ENCODE data around the gene DNAJC8.

DNA sequence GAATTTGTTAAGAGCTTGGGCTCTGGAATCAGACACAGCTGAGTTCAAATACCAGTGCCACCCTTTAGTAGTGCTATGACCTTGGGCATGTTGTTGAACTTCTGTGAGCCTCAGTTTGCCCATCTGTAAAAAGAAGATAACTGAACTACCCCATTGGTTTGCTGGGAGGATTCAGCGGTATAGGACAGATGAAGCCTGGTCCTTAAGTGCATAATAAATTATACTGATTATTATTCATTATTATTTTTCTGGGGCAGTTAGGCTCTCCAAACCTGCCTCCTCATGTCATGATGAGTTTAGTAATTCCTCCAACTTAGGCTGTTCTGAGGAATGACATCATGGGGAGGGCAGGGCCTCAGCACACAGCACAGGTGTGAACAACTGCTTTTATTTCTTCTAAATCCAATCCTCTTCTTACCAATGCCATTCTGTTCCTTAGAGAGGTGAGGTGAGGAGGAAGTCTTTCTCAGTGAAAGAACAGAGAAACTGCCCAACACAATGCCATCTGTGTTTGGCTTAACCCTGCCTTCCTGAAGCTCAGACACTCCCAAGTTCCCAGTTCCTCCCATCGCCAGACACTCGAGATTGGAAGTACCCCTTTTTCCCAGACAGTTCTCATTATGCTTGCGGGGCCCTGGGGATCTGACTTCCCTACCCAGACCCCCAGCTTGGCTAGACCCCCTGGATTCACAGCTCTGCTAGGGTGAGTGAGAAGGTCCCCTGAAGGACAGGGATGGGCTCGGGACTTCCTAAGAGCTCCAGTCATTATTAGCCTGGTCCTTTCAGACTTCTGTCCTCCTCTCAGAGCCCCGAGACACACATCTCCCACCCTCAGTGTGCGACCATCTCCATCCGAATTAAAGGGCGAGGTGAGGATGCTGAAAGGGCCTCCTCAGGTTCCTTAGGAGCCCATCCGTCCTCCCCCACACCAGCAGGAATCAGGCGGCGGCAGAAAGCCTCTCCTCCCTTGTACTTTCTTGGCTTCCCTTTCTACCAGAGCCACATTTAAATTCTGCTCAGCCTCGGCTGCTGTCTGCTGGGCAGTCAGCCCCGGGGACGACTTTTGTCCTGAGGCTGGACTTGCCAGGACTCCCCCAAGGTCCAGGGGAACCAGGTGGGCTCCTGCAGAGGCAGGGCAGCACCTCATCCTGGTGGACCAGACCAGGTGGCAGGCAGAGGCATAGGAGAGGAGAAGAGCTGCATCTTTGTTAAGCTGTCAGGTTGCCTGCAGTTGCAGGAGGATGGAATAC lies 45.6 kb upstream of the WASF2 start:
- RRBS: no CpG with 5 or more reads among the region's 15 CpGs

GRCh38 chr1:27569426-27569735 lies 34.6 kb downstream of the AHDC1 start:
- RRBS: no CpG with 5 or more reads among the region's 5 CpGs

DNA sequence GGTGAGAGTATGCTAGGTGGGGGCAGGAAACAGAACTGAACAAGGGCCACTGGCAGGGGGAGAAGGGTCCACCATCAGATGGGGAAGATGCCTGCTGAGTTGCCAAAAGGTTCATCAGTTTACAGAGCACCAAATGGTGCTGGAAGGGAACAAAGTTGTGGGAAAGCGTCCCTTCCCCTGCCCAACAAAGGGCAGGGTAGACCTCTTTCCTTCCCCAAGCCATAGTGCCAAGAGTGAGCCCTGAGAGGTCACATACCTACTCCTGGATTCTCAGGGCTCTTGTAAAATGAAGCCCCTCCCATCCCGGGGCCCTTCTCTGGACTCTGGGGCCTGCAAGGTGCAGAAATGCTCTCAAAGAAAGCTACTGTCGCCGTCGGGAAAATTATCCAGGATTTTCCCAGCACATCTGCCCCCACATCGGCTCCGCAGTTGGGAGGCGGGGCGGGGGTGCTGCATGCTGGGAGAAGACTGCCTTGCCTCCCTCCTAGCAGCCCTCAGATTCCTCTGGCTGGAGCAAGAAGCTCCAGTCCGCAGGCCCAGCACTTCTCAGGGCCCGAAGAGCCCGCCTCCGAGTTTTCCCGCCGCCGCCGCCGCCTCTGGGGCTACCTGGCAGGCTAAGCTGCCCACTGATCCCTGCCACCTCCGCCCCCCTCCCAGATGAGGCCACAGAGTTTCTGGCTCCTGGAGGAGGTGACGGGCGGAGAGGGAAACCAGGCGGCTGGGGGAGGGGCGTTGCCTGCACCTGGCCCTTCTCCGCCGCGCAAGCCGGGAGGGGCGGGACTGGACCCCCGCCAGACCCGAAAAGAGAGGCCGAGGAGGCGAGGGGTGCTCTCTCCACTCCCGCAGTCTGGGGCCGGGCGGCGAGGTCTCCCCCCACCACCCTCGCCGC lies 29.1 kb downstream of the AHDC1 start:
- RRBS: 2% methylated on average over 10 of the region's 38 CpGs

- RRBS: 3% methylated on average over 12 of the region's 33 CpGs
Observed at GRCh38 chr1:27601391-27602767, 2.1 kb downstream of the AHDC1 start.

DNA sequence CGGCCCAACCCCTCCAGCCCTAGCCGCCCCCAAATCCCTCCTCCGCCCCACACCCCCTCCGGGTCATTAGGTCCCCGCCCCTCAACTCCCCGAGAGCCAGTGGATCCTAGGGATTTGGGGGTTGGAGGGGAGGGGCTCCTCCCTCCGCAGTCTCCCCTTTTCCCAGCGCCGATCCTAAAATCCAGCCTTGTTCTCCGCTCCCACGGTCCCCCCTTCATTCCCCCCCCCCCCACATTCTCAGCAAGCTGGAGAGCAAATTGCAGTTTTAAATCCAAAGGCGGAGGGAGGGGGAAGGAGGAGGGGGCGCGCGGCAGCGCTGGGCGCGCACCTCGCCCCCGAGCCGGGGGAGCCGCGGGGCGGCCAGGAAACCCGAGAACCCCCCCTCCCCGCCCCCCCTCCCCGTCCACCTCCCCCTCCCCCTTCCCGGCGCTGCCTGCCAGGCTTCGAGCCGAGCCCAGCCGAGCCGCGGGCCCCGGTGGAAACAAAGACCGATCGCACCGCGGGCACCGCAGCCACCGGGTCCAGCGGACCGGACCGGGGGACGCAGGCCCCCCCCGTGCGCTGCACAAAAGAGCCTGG lies 1.1 kb downstream of the AHDC1 start:
- RRBS: 2% methylated on average over 27 of the region's 47 CpGs

DNA sequence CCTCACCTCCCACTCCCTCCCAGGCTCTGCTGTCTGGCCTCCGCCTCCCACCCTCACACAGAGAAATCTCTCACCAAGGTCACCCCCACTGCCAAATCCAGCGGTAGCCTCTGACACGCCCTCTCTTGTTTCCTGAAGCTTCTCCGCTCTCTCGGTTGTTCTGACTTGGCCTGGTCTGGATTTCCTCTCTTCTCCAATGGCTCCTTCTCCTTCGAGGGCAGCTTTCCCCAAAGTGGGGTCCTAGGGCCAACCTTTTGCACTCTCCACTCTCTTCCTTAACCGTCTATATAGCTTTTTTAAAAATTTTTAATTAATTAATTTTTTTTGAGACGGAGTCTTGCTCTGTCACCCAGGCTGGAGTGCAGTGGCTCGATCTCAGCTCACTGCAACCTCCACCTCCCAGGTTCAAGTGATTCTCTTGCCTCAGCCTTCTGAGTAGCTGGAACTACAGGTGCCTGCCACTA lies 15.0 kb upstream of the AHDC1 start:
- RRBS: no CpG with 5 or more reads among the region's 9 CpGs

DNA sequence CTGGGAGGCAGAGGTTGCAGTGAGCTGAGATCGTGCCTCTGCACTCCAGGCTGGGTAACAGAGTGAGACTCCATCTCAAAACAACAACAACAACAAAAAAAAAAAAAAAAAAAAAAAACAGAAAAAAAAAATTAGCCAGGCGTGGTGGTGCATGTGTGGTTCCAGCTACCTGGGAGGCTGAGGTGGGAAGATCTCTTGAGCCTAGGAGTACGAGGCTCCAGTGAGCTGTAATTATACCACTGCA lies 11.9 kb downstream of the FAM76A start:
- RRBS: no CpG with 5 or more reads among the region's 3 CpGs

GRCh38 chr1:27817136-27817754 lies 13.3 kb upstream of the PPP1R8 start:
- RRBS: no CpG with 5 or more reads among the region's 2 CpGs

DNA sequence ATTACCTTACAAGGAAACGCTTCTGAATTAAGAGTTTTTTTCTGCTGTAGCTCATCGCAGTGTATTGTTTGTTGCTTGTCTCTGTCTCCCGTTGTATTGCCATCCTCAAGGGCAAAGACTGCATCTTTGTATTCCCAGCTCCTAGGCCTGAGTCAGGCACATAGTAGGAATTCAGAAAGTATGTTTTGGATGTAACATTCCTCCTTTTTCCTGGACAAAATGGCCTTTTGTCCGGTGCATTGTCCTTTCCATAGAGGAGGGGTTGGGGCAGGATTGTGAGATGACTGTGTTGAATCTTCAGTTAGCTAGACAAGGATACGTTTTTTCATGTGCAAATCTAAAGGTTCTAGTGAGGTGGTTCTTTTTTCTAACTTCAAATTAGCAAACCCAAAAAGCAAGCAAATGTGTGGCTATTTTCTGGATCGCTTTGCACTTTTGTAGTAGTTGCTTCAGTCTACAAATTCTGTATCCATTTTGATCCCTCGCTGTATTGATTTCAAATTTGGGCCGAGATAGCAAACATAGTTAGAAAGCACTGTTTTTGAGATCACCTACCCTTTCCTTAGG lies 1.0 kb downstream of the PPP1R8 start:
- RRBS: no CpG with 5 or more reads among the region's 8 CpGs

- RRBS: no CpG with 5 or more reads among the region's 15 CpGs
Observed at GRCh38 chr1:27869019-27869910, 3.1 kb upstream of the THEMIS2 start.

DNA sequence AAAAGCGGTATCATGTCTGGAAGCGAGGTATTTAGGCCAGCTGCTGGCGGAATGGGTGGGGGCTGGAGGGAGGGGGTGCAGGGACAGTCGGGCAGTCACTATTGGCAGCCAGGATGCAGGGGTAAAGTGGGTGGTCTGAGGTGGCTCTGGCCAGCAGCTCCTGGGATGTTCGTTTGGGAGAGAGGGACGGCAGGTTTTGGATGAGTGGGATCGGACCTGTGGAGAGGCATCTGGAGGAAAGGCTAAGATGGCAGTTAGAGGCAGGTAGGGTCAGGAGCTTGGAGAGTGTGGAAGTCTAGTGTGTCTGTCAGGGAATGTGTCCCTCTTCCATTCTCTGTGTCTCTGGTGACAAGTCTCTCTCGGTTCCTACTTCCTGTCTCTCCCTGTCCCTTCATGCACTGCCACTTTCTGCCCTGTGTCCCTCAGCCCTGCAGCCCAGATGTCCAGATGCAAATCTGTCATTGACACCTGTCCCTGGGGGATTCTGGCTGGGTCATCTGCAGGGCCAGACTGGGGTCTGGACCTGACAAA lies 6.8 kb downstream of the THEMIS2 start:
- RRBS: no CpG with 5 or more reads among the region's 8 CpGs

DNA sequence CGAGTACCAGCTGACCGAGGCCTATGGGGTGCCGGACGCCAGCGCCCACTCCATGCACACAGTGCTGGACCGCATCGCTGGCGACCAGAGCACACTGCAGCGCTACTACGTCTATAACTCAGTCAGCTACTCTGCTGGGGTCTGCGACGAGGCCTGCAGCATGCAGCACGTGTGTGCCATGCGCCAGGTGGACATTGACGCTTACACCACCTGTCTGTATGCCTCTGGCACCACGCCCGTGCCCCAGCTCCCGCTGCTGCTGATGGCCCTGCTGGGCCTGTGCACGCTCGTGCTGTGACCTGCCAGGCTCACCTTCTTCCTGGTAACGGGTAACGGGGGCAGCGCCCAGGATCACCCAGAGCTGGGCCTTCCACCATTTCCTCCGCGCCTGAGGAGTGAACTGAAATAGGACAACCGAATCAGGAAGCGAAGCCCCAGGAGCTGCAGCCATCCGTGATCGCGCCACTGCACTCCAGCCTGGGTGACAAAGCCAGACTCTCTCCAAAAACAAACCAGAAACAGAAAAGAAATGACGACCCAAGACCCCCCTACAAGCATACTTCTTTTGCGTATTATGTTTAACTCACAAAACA lies 1.1 kb upstream of the XKR8 start:
- RRBS: 97% methylated on average over 3 of the region's 32 CpGs

GRCh38 chr1:28087588-28088064 lies 784 bp downstream of the EYA3 start:
- RRBS: no CpG with 5 or more reads among the region's 12 CpGs

DNA sequence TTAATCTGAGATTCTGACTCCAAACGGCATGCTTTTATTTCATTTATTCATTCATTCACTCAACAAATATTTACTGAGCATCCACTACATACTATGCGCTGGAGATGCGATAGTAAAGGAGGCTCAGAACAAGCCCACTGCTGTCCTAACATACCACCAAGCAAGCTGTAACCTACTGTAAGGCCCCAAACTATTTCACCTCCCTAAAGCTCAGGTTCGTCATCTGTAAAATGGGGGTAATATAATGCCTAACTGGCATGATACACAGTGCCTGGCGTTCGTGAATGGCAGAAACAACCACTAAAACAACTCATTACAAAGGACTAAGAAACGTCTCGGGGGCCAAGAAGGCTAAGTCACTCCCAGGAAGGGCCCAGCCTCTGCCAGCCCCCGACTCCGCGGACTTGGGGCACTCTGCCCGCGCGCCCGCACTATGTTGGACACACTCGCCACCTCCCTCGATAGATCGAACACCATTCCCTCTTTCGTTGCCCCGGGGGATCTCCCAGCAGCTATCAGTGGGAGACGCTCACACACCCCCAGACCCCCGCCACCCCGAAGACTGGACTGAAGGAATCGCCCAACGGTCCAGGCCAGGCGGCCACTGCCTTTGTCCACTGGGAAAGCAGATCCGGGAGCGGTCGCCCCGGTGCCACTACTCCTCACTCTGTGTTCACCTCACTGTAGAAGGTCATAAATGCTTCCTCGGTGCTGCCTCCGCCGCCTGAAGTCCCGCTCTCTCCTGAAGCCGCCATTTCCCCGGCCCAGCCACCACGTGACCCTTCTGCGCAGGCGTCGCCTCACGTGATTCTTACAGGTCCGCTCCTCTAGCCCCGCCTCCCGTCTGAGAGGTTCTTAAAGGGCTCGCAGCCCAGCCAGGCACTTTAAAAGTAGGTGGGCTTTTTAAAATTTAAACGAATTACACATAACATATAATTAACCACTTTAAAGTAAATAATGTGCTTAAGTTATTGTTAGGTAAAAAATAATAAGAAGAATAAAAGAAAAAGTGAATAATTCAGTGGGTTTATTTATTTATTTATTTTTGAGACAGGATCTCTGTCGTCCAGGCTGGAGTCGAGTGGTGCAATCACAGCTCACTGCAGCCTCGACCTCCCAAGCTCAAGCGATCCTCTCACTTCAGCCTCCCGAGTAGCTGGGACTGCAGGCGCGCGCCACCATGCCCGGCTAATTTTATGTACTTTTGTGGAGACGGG lies at the start of gene DNAJC8:
Gene DNAJC8, minus strand, starts transcription at position 786 of the 1,217 bp plus-strand sequence.
- RRBS: 3% methylated on average over 8 of the region's 56 CpGs

- RRBS: no CpG with 5 or more reads among the region's 3 CpGs
Observed at GRCh38 chr1:28417271-28418020, 47.9 kb downstream of the PHACTR4 start.

DNA sequence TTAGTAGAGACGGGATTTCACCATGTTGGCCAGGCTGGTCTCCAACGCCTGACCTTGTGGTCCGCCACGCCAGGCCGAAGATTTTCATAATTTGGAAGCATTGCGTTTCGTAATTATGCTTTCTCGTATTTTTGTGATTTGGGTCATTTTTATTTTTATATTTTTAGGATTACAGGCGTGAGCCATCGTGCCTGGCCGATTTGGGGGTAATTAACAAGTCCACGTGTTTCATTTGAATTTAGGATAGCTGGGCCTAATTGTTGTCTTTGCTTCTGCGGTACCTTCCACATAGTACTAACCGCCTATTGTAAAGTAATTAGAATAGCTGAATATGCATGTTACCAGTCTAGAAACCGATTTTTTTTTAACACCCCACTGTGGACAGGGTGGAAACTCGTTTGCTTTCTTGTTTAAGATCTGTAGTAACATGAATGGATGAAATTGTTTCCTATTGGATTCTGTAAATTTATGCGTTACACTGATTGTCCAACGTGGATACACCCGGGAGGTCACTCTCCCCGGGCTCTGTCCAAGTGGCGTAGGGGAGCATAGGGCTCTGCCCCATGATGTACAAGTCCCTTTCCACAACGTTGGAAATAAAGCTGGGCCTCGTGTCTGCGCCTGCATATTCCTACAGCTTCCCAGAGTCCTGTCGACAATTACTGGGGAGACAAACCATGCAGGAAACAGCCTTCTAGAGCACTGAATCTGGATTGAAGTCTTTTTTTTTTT lies 1.2 kb downstream of the RCC1 start:
- RRBS: no CpG with 5 or more reads among the region's 25 CpGs

GRCh38 chr1:28915058-28915794 lies 857 bp downstream of the EPB41 start:
- RRBS: no CpG with 5 or more reads among the region's 31 CpGs

DNA sequence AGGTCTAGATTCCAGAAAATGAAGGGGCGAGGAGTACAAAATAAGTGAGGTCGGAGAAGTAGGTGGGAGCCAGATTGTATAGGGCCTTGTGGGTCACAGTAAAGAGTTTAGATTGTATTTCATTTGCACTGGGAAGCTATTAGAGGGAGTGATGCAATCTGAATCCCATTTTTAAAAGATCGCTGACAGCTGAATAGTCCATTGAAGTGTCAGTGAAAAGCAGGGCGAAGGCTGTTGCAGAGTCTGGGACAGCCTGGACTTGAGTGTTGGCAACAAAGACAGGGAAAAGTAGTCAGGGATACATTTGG lies 80.2 kb downstream of the TMEM200B start:
- RRBS: no CpG with 5 or more reads among the region's 4 CpGs

DNA sequence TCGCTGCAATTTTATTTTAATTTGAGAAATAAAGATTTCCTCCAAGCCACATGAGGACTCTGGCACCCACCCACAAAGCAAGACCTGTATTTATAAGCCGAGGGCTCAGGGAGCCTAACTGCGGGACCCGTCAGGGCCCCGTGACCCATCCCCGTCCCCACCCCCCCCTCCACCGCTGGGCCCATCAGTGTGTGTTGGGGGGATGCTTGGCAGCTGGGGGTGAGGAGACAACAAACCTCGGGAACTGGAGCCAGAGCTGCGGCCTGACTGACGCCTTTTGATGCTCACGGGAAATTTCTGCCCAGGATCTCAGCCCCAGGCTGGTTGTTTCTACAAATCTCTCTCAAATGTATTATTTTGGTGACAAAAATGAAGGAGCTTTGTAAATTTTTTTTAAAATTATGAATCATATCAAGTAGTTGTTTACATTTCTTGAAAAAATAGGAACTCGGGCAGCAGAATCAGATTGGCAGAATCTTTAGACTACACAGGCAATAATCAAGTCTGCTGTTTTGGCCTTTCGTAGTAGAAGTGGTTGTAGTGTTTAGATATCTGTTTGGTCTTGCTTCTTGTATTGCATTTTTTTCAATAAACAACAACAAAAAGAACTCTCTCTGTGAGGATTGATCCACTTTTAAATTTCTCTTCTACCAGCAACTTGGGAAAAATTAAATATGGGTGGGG lies 4.1 kb downstream of the TMEM200B start:
- RRBS: no CpG with 5 or more reads among the region's 13 CpGs

GRCh38 chr1:29223495-29224045 lies 7.2 kb downstream of the MECR start:
- RRBS: no CpG with 5 or more reads among the region's 7 CpGs